Peyer's patch (tissue), 4 donors: ENCODE measurements around the gene BTBD2.

DNA sequence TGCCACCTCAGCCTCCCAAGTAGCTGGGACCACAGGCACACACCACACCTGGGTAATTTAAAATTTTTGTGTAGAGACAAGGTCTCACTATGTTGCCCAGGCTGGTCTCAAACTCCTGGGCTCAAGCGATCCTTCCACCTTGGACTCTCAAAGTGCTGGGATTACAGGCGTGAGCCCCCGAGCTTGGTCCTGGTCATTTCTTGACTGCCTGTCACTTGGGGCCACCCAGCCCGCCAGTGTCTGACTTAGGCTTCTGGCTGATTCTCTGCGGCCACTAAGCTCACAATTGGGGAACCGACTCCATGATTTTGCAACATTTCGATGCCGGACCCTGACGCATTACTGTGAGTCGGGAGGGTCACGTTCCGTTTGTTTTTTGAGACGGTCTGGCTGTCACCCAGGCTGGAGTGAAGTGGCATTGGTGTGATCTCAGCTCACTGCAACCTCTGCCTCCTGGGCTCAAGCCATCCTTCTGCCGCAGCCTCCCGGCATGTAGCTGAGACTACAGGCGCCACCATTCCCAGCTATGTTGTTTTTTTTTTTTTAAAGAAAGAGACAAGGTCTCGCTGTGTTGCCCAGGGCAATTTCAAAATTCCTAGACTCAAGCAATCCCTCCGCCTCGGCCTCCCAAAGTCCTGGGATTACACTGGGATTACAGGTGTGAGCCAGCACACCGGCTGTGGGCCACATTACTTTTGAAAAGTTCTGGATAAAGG, 3.3 kb upstream of the ADAT3 start:
- PRO-cap, result bidirectional peak, plus-strand start at position 405 of the sequence, minus-strand start at position 267 of the sequence
- RAMPAGE, long total RNA, 4 experiments, result no peak in any of the 4 experiments

DNA sequence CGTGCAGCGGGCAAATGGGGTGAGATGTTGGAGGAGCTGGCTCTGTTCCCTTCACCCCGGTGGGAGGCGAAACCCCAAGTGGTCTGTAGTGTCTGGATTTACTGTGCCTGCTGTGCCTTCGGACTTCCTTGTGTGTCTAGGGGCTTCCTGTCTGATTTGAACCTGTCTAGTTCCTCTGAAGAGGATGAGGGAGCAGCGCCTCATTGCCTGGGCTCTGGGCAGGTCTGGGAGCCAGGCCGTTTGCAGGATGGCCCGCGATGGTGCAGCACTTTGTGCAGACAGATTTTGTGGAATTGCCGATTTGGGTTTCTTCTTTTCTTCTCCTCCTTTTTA, 2.1 kb downstream of the CSNK1G2 start:
- PRO-cap, result no peak
- RAMPAGE, long total RNA, 4 experiments, result no peak in any of the 4 experiments

DNA sequence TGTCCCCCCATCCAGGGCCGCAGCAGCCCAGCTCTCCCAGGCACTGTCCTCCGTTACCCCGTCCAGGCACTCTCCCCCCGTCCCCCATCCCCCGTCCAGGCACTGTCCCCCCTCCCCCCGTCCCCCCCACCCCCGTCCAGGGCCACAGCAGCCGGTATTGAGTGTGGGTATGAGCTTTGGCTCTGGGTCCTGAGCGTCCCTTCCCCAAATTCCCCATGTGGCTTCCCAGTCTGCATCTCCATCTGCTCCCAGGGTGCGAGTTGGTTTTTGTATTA, 17.7 kb downstream of the CSNK1G2 start:
- PRO-cap, result no peak
- RAMPAGE, long total RNA, 4 experiments, result no peak in any of the 4 experiments

- PRO-cap, result no peak
- RAMPAGE, long total RNA, 4 experiments, result no peak in any of the 4 experiments
These were observed 26.2 kb downstream of the CSNK1G2 start for GRCh38 chr19:1967047-1967703.

- PRO-cap, result no peak
- RAMPAGE, long total RNA, 4 experiments, result no peak in any of the 4 experiments
These were observed 29.7 kb downstream of the BTBD2 start for GRCh38 chr19:1985418-1986682.

GRCh38 chr19:1987409-1988045, 28.0 kb downstream of the BTBD2 start:
- PRO-cap, result no peak
- RAMPAGE, long total RNA, 4 experiments, result no peak in any of the 4 experiments

- PRO-cap, result no peak
- RAMPAGE, long total RNA, 4 experiments, result no peak in any of the 4 experiments
These were observed 25.1 kb downstream of the BTBD2 start for GRCh38 chr19:1989998-1991287.

GRCh38 chr19:2014862-2016025, at the start of gene BTBD2:
BTBD2 (minus strand) TSS chr19:2015714.
- PRO-cap, result unidirectional peak, minus-strand start at chr19:2015706
- RAMPAGE, long total RNA, 4 experiments, result no peak in any of the 4 experiments

GRCh38 chr19:2048010-2048927, 2.8 kb downstream of the MKNK2 start:
- PRO-cap, result unidirectional peak, plus-strand start at chr19:2048757
- RAMPAGE, long total RNA, 4 experiments, result no peak in any of the 4 experiments

- PRO-cap, result no peak
- RAMPAGE, long total RNA, 4 experiments, result no peak in any of the 4 experiments
These were observed 2.1 kb downstream of the MKNK2 start for GRCh38 chr19:2048928-2049372.

GRCh38 chr19:2097343-2097894, 704 bp downstream of the IZUMO4 start:
- PRO-cap, result no peak
- RAMPAGE, long total RNA, 4 experiments, result no peak in any of the 4 experiments

DNA sequence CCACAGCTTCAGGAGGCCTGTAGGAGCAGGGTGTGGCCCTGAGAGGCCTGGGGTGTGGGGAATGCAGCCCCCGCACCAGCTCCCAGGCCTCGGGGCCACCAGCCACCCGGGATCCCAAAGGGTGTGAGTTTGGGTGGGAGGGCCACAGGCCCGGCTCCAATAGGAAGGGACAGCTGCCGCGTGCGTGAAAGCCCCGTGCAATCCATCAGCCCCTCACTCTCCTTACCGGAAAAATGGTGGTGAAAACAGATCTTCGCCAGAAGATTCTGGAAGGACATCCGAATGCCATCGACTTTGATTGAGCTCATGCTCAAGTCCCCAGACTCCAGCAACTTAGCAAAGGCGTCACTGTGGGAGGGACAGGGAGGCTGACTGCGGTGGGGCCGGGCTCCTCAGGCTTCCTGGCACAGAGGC, 12.2 kb downstream of the IZUMO4 start:
- PRO-cap, result no peak
- RAMPAGE, long total RNA, 4 experiments, result no peak in any of the 4 experiments

DNA sequence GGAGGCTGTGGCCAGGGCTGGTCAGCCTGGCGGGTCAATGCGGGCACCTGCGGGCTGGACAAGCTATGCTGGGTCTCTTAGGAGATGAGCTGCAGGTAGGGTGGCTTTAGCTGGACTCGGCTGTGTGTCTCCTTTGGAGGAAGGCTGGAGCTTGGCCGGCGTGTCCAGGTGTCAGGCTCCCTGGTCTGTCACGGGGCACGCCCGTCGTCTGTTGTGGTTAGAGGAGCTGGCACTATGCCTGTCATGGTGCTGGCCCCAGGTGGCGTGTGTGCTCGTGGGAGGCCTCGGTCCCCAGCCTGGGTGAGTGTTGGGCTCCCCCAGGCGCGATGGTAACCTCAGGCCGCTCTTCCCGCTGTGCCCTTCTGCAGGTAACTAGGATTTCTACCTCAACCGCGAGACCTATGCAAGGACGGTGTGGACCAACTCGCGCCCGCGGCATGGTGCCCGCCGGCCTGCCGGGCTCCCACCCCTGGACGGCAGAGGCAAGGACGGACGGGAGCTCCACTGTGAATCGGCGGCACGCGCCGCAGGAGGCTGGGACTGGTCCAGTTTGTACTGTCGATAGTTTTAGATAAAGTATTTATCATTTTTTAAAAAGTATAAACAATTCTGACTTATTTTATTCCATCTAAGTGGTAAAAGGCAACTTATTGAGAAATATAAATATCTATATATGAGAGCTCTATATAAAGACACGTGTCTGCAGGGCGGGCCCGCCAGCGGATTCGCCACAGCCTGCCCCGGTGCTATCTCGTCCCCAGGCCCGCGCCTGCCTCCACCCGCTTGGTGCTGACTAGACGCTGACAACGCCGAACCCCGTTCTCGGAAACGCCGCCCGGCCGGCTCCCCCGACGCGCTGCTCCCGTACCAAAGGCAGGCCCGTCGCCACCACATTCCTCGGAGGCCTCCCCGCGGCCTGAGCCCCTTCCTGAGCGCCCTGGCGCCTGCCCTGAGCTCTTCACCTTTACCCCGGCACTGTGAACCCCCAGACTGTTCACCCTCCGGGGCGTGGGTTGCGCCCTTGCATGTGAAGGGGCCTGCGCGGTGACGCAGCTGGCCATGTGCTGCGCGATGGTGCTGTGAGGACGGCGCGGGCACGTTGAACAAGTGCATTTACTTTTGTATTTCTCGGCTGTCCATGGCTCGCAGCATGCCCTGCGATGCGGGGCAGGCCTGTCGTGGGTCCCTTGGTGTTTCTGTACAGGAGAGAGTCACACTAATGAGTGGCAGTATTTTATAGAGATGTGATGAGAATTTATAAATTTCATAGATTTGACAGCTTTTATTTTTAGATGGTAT, 6.3 kb downstream of the PLEKHJ1 start:
- PRO-cap, result no peak
- RAMPAGE, long total RNA, 4 experiments, result no peak in any of the 4 experiments

DNA sequence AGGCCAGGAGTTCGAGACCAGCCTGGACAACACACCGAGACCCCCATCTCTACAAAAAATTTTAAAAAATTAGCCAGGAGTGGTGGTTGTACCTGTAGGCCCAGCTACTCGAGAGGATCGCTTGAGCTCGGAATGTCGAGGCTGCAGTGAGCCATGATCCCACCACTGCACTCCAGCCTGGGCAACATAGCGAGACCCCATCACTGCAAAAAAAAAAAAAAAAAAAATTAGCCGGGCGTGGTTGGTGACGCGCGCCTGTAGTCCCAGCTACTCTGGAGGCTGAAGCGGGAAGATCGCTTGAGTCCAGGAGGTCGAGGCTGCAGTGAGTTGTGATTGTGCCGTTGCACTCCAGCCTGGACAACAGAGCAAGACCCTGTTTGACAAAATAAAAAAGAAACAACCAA, 581 bp downstream of the SF3A2 start:
- PRO-cap, result no peak
- RAMPAGE, long total RNA, 4 experiments, result no peak in any of the 4 experiments

GRCh38 chr19:2270638-2271347, 11.2 kb downstream of the PEAK3 start:
- PRO-cap, result bidirectional peak, plus-strand start at chr19:2270917, minus-strand start at chr19:2270820; bidirectional peak, plus-strand start at chr19:2271005, minus-strand start at chr19:2271033
- RAMPAGE, long total RNA, 4 experiments, result no peak in any of the 4 experiments

DNA sequence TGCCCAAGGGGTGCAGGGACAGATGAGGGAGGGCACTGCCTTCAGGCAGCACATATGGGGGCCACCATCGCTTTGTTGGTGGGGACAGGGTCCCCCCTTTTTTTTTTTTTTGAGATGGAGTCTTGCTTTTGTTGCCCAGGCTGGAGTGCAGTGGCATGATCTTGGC, 10.0 kb downstream of the PEAK3 start:
- PRO-cap, result no peak
- RAMPAGE, long total RNA, 4 experiments, result no peak in any of the 4 experiments

GRCh38 chr19:2282584-2283318, 776 bp upstream of the PEAK3 start:
- PRO-cap, result no peak
- RAMPAGE, long total RNA, 4 experiments, result no peak in any of the 4 experiments

- PRO-cap, result unidirectional peak, plus-strand start at chr19:2302516
- RAMPAGE, long total RNA, 4 experiments, result no peak in any of the 4 experiments
These were observed 5.6 kb downstream of the LINGO3 start for GRCh38 chr19:2302189-2302872.

DNA sequence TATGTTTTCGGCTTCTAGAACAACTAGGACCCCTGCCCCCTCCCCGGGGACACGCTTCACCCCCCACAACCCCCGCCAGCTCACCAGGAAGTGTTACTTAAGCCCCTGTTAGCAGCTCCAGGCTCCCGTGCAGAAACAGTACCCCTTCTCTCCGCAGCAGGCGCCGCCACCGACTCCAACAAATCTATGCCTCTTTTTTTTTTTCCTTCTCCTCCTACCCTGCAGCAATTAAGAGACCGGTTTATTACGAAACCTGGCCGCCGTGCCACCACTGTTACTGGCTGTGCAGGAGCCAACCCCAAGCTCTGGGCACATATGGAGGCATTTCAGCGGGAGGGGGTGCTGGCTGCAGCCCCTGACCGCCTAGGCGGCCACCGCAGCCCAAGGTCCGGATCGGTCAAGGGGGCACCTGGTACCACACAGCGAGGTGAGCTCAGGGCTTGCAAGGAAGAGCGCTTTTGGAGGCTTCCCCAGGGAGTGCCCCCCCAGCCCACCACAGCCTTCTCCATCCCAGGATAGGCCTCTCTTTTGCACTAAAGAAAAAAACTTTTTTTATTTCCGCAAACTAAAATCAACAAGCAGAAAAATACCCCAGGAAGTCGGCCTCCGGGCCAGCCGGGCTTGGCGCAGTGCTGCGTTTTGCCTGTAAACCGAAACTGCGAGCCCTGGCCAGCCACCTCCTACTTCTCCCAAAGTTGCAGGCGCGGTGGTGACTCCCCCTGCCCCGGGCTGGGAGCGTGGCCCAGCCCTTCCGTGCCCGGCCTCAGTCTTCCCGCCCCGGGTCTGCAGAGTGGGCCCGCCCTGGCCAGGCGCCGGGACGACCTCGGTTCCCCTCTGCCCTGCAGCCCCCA, 2.6 kb downstream of the GADD45B start:
- PRO-cap, result bidirectional peak, plus-strand start at position 390 of the sequence, minus-strand start at position 186 of the sequence; unidirectional peak, plus-strand start at position 614 of the sequence; bidirectional peak, plus-strand start at position 648 of the sequence, minus-strand start at position 658 of the sequence
- RAMPAGE, long total RNA, 4 experiments, result no peak in any of the 4 experiments

DNA sequence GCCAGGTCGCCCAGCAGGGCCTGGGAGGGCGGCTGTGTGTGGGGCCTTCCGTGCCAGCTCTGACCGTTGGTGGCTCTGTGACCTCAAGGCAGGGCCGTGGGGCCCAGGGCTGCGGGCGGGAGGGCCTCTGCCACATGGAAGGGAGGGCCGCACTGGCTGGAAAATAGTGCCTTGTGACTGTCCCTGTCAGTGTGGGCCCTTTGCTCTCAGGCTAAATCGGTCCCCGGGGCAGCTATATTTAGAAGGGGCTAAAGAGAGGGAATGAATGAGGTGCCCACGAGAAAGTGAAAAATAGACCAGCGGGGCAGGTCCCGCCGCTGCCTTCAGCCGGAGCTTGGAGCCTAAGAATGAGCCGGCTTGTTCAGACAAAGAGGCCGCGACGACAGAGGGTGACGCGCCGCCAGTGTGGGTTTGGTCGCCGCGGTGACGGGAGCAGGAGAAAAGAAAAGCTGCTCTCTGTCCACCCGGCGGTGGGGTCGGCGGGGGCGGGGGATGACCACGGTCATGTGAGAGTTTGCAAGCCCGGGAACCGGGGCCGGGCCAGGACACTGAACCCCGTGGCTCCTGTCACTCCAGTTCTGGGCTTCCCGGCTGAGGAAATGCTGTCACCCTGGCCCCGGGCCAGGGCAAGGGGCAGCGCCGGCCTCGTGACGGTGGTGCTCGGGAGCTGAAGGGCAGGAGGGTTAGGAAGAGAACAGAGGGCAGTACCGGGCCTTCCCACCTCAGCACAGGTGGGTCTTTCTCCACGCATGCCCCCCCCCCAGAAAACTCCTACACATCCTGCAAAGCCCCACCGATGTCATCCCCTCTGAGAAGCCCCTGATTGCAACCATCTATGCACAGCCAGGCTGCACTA, 70.6 kb downstream of the GADD45B start:
- PRO-cap, result unidirectional peak, minus-strand start at position 61 of the sequence; unidirectional peak, minus-strand start at position 327 of the sequence; bidirectional peak, plus-strand start at position 672 of the sequence, minus-strand start at position 384 of the sequence
- RAMPAGE, long total RNA, 4 experiments, result no peak in any of the 4 experiments